Measurements from ENCODE around the gene CENPS.

- RRBS = no CpG with 5 or more reads among the region's 25 CpGs
These were observed 78.9 kb downstream of the SPSB1 start for GRCh38 chr1:9371190-9372375.

GRCh38 chr1:9399823-9400311 lies 107.2 kb downstream of the SPSB1 start:
- RRBS = 22% methylated on average over 2 of the region's 11 CpGs

DNA sequence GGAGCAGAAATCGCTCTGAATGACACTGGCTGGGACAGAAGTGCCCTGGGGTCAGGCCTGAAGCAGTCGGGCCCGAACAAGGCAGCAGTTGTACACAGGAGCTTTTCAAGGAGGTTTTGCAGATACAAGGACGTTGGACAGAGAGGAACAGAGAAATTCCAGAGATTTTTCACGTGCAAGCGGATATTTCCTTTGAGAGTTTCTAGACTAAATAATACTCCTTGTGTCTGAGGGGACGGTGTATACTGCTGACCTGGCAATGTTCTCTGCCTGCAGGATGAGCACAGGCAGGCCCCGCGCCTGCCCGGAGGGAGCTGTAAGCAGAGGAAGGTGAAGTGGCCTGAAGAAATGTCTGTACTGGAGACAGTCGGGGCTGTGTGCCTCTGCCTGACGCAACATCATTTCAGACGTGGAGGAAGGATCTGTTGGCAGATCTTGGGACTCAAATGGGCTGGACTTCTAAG lies 95.3 kb upstream of the SLC25A33 start:
- RRBS = no CpG with 5 or more reads among the region's 13 CpGs

DNA sequence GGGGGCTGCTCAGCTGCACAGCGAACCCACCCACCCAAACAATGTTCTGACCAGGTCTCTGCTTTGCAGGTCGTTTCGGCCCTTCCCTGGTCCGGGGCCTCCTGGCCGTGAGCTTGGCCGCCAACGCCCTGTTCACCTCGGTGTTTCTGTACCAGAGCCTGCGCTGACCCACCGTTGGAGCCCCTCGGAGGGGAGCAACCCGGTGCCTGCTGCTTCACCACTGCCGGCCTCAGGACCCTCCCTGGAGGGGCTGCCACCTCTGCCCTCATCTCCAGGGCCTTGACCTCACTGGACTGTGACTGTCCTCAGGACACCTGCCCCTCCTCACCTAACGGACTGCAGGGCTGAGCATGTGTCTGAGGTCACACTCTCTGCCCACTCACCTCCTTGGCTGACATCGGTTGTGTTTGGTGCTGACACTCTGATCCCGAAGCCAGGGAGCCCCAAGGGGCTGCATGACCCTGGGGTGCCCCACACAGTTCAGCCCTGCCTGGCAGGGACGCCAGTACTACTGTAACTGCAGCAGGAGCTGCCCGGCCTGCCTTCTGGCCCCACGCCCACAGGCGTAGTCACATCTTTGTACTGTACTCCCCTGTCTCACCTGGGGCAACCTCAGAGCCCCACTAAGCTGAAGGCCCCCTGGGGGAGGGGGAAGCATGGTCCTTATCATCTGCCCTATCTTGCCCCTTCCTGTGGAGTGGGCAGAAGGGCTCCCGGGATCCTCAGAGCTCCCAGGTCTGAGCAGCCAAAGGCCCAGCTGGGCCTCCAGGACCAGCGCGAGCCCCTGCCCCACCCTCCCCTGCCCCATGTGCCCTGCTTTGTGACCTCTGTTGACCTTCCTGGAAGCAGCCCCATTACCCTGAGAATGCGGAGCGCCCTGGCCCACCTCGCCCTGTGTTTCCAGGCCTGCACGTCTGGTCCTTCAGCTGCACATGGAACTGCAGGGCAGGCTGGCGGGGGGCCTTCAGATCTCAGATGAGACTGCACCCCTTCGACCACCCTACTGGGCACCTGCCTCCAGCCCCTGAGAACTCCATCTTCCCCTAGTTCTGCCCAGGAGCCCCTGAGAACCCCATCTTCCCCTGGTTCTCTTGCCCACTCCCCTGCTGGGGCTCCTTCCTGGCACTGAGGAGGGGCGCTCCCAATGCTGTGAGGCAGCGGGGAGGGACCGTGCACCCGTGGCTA lies 24.6 kb downstream of the TMEM201 start:
- RRBS = 94% methylated on average over 7 of the region's 33 CpGs

- RRBS = 3% methylated on average over 33 of the region's 80 CpGs
These were observed 666 bp downstream of the PIK3CD start for GRCh38 chr1:9651998-9652796.

GRCh38 chr1:9796688-9797088 lies 27.1 kb downstream of the CLSTN1 start:
- RRBS = no CpG with 5 or more reads among the region's 5 CpGs

DNA sequence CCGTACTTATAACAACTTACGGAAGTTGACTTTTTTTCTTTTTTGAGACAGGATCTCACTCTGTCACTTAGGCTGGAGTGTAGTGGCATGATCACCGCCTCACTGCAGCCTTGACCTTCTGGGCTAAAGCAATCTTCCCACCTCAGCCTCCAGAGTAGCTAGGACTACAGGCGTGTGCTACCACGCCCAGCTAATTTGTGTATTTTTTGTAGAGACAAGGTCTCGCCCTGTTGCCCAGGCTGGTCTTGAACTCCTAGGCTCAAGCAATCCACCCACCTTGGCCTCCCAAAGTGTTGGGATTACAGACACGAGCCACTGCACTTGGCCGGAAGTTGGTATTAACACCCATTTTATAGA lies 15.7 kb upstream of the CLSTN1 start:
- RRBS = no CpG with 5 or more reads among the region's 8 CpGs

DNA sequence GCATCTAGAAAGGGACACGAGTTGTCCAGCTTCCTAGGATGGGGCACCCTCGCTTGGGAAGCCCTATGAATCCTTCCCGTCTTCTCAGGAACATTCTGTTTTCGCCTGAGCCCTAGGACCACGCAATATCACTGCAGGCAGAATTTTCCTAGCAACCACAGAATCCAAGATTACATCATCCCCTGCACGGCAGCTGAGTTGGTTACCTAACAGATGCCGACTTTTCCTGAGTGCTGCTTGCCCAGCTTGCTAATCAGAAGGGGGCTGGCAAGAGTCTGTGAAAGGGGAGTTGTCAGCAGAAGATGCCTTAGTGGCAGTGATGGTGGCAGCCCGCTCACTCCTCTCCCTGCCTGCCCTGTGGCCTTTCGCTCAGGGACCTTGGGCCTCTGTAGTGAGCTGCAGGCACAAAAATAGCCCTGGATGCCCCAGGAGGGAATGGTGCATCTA lies 28.7 kb upstream of the CLSTN1 start:
- RRBS = no CpG with 5 or more reads among the region's 9 CpGs

DNA sequence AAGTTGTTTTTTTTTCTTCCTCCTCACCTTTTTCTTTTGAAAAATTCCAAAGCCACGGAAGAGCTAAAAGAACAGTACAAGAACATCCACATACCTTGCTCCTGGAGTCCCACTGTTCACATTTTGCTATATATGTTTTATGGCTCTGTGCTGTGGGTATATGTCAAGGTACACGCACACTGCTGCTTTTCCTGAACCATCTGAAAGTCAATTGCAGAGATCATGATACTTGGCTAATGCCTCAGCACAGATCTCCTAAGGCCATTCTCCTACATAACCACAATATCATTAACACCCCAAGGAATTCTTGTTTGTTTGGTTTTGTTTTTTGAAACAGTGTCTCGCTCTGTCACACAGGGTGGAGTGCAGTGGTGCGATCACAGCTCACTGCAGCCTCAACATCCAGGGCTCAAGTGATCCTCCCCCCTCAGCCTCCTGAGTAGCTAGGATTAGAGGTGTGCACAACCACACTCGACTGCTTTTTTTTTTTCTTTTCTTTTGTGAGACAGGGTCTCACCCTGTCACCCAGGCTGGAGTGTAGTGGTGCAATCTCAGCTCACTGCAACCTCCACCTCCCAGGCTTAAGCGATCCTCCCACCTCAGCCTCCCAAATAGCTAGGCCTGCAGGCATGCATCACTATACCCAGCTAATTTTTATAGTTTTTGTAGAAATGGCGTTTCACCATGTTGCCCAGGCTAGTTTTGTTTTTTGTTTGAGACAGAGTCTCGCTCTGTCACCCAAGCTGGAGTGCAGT lies 15.8 kb downstream of the CTNNBIP1 start:
- RRBS = no CpG with 5 or more reads among the region's 8 CpGs

DNA sequence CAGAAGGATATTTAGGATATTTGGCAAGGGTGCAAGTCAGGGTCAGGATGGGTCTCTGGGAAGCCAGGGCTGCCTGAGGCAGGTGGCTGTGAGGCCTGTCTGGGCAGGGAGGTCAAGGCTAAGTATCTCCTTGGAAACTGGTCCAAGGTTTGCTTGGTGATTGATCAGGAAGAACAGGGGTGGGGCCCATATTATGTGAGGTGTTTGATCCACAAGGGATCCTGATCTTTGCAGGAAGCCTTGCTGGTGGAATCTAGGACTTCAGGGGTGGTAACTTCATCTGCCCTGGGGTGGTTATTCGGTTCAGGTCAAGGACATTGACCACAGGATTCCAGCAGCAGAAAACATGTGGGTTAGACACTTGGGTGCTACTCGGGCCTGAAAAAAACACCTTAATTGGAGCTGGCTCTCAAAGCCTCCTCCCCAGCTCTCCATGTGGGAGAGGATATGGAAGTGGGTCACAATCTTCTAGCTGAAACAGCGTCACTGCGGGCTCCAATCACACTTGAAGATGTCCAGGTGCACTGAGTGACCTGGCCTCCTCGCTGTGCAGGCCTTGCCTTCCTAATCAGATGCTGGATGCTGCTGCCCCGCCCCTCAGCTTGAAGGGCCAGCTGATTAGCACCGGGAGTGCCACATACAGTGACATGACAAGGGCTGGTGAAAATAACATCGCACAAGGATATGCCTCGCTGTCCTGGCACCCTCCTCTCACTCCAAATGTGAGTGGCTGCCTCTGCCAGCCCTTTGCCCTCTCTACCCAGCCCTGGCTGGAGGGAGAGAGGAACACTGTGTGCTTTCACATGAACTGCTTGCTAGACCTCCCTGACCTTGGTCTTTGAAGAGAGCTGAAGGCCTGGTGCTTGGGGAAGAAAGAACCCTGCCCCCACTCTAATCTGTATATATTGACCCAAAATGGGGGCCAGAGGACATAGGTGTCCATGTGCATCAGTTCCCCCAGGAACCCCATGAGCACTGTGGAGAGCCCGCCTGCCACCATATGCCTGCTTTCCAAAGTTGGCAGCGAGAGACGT lies 8.5 kb downstream of the CTNNBIP1 start:
- RRBS = no CpG with 5 or more reads among the region's 12 CpGs

- RRBS = 2% methylated on average over 19 of the region's 51 CpGs
These were observed 722 bp upstream of the CTNNBIP1 start for GRCh38 chr1:9910452-9911530.

DNA sequence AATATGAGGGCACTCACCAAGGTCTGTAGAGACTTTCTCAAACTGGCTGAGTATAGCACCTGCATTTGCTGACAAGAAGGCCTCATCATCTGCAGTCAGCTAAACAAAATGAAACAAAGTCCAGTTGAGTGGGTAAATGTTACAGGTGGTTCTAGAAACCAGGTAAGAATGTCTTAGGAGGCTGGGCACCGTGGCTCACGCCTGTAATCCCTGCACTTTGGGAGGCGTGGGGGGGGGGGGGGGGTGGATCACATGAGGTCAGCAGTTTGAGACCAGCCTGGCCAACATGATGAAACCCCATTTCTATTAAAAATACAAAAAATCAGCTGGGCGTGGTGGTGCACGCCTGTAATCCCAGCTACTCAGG lies 11.3 kb downstream of the LZIC start:
- RRBS = no CpG with 5 or more reads among the region's 5 CpGs

DNA sequence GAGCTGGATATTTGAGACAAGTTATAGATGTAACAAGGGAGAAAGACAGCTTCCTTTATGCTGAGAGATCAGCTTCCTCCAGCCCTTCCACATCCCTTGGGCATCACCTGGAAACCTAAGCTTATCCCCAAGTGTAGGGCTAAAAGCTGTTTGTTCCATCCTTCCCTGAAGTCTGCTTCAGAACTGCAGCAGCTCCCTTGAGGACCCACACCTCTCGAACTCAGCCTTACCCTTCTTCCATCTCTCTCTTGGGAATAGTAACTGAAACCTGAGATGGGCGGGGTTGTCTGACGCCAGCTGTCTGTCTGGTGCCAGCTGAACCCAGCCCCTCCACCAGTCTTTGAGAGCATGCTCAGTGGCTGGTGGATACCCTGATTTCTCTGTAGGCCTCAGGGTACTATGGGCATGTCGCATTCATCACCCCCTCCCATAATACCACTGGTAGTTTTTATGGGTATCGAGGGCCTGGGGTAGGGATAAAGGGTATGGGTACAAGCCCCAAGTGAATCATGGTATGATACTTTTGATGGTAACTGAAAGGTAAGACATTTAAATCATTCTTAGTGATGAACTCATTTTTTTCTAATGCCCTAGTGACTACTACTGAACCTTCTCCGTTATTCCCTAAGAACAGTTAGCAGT lies 17.9 kb downstream of the NMNAT1 start:
- RRBS = no CpG with 5 or more reads among the region's 6 CpGs

GRCh38 chr1:10032385-10032873 lies 329 bp upstream of the UBE4B start:
- RRBS = under 1% methylated on average over 8 of the region's 48 CpGs

DNA sequence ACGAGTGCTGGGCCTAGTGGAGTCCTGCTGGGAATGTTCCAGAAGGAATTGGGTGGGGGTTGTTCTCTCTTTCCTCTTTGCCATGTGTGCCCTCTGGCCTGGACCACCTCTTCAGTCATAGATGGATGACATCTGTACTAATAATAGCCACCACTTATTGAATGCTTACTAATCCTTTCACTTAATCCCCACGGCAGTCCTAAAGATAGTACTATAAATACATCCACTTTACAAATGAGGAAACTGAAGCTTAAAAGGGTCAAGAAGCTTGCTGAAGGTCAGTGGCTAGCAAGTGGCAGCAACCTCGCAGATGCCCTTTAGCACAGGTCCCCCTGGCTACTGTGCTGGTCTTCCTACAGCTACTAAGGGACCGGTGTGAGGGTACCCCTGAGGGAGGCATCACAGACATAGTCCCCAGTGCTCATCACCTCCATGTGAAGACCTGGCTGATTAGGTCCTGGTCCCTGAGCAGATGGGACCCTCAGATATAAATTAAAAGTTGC lies 55.2 kb upstream of the KIF1B start:
- RRBS = no CpG with 5 or more reads among the region's 4 CpGs

DNA sequence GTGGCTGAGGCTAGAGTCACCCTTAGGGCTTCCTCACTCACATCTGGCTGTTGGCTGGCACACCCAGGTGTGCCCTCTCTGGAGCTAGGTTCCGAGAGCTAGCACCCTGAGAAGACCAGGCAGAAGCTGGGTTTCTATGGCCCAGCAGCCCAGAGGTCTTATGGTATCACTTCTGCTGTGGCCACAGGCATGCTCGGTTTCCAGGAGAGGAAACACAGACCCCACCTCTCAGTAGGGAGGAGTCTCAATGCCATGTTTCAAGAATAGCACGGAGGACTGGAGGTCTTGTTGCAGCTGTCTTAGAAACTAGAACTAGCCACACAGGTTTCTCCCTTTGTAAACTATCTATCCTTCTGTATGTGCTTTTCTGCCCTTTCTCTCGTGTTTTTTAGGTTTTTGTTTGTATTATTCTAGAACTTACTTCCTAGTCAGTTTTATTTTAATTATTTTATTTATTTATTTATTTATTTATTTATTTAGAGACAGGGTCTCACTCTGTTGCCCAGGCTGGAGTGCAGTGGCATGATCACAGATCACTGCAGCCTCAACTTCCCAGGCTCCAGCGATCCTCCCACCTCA lies 20.5 kb upstream of the KIF1B start:
- RRBS = no CpG with 5 or more reads among the region's 5 CpGs

- RRBS = no CpG with 5 or more reads among the region's 19 CpGs
These were observed 1.3 kb downstream of the KIF1B start for GRCh38 chr1:10211400-10212346.

DNA sequence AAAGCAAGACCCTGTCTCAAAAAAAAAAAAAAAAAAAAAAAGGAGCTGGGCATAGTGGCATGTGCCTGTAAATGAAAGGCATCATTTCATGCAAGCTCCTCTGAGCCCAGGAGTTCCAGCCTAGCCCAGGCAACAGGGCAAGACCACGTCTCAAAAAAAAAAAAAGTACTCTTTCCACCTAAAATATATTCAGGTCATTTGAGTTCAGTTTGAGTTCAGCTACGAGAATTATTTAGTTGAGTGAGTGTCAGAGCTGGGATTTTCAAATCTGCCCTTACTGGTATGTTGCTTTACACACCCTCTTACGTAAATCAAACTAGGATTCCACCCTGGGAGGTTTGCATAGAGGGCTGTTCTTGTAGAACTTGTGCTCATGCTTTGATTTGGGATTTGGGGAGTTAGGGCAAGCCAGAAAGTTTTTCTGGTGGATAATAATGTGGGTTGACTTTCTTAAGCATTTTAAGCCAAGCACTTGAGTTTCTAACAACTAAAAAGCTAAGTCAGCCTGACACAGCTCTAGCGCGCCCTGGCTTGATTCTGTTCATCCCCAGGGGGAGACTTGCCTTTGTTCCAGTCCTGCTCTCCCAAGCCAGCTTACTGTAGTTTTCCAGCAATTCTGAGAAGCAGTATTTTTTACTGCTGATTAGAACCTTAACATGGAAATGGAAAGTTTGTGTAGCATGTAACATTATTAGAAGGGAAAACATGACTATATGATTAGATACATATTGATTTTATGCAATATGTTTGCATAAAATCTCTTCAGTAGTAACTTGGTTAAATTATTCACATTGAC lies 11.2 kb upstream of the PGD start:
- RRBS = no CpG with 5 or more reads among the region's 5 CpGs

- RRBS = 4% methylated on average over 5 of the region's 122 CpGs
These were observed at the start of gene CENPS for GRCh38 chr1:10430128-10431362. Gene CENPS, plus strand, starts transcription at chr1:10430433.

GRCh38 chr1:10494954-10495752 lies 20.4 kb downstream of the PEX14 start:
- RRBS = no CpG with 5 or more reads among the region's 20 CpGs

Data from HGPS cell (cell line).